Cardiac ventricle fibroblast (primary cell): ENCODE data around the gene HSD11B2.

DNA sequence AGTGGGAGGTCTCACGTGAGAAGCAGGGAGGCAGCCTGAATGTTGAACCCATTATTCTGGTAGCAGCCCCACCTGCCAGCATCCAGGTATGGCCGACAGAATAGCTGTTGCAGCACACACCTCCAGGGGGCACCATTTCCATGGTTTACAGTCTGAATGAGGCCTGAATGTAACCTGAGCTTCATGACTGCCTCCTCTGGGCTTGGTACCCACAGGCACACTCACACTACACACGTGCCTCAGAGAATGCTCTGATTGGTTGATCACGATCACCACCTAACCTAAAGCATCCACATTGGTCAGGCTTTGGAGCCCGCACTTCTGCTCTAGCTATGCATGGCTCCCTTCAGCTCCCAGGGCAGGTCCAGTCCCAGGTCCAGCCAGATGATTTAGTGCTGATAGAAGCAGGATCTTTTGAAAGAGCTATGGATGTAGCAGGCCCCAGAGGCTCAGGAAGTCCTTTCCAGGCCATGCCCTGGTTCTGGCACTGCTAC is 11.0 kb upstream of the CBFB start:
- RAMPAGE, long total RNA, result no peak

- RAMPAGE, long total RNA, result no peak
These were observed 7.5 kb downstream of the CBFB start for GRCh38 chr16:67036367-67036918.

DNA sequence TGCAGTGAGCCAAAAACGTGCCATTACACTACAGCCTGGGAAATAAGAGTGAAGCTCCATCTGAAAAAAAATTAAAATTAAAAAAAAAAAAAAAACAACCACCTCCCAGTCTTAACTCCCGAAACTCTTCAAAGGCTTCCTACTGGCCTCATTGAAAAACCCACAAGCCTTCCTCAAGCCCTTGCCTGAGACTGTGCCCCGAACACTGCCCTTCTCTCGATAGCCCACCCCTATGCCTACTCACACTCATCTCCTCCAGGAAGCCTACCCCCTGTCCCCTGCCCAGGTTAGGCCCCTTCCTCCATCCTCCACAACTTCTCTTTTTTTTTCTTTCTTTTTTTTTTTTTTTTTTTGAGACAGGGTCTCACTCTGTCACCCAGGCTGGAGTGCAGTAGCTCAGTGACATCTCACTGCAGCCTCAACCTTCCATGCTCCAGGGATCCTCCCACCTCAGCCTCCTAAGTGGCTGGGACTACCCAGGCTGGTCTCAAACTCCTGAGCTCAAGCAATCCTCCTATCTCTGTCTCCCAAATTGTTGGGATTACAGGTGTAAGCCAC is 2.9 kb upstream of the B3GNT9 start:
- RAMPAGE, long total RNA, result no peak

GRCh38 chr16:67181226-67181872 is 2.4 kb downstream of the MATCAP1 start:
- RAMPAGE, long total RNA, result no peak

DNA sequence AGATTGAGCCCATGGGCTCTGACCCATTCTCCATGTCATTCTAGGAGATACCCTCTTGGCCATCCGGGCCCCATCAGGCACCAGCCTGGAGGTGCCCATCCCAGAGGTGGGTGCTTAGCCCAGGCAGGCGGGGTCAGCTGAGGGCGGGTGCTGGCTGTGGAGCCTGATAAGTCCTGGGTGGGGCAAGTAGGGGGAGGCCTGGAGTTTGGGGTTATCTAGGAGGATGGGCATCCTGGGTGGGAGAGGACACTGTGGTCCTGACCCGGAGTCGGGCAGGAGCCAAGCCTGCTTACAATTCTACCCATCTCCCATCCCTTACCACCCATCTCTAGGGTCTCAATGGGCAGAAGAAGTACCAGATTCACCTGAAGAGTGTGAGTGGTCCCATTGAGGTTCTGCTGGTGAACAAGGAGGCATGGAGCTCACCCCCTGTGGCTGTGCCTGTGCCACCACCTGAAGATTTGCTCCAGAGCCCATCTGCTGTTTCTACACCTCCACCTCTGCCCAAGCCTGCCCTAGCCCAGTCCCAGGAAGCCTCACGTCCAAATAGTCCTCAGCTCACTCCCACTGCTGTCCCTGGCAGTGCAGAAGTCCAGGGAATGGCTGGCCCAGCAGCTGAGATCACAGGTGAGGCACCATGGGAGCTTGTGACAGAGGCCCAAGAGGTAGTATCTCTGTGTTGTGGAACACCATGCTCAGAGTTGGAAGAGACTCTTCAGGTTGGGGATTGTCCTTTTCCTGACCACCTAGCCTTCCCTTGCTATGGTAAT is 2.6 kb downstream of the E2F4 start:
- RAMPAGE, long total RNA, result no peak

DNA sequence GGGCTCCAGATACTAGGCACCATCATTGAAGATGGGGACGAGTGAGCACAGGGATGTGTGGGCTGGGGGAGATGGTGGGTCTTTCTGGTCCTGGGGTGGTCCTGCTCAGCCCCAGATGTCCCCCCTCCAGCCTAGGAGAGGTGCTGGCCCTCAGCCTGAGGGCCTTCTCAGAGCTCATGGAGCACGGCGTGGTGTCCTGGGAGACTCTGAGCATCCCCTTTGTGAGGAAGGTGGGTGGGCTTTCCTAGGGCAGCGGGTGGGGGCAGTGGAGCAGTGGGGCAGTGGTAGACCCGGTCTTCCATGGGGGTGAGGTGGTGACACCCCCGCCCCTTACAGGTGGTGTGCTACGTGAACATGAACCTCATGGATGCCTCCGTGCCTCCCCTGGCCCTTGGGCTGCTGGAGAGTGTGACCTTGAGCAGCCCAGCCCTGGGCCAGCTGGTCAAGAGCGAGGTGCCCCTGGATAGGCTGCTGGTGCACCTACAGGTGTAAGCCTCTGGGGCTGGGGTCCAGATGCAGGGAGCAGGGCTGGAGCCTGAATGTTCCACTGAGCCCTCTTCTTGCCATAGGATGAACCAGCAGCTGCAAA is 1.5 kb downstream of the ELMO3 start:
- RAMPAGE, long total RNA, result no peak

GRCh38 chr16:67202347-67203291 is 3.7 kb downstream of the ELMO3 start:
- RAMPAGE, long total RNA, result no peak

DNA sequence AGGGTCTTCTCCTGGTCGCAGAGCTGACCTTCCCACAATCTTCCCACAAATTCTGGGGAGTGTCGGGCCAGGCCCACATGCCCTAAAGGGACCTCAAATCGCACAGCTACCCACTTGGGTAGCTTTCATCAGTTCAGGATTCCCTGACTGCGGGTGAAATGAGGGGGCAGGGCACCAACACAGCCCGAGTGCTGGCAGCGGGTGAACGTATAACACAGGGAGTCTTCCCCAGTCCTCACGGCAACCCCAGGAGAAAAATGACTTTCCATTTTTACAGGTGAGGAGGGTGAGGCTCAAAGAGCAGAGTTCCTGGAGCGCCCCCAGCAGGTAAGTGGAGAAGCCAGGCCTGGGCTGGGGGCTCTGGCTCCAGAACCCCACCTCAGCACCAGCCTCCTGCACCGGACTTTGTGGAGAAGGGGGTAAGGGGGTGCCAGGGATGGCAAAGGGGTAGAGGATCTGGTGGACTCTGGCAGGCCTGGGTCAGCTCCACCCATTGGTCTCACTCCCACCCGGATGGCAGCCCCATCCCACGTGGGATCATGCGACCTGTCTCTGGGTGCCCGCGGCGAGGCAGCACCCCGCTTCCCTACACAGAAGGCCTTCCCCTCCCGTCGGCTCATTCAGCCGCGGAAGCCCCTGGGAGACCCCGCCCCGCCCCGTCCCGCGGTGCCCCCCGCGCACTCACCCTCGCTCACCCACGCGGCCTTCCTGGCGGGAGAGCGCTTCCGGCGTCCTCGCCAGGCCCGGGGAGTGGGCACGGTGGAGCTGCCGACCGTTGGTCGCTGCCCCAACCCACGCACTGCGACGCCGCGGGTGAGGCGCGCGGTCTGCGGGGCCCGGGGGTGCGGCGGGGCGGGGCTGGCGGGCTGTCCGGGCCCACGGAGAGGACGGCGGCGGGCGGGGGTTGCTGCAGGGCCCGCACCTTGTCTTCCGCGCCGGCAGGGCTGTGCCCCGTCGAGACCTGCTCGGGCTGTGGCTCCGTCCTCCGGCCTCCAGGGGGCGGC is 566 bp upstream of the PLEKHG4 start:
- RAMPAGE, long total RNA, result no peak

DNA sequence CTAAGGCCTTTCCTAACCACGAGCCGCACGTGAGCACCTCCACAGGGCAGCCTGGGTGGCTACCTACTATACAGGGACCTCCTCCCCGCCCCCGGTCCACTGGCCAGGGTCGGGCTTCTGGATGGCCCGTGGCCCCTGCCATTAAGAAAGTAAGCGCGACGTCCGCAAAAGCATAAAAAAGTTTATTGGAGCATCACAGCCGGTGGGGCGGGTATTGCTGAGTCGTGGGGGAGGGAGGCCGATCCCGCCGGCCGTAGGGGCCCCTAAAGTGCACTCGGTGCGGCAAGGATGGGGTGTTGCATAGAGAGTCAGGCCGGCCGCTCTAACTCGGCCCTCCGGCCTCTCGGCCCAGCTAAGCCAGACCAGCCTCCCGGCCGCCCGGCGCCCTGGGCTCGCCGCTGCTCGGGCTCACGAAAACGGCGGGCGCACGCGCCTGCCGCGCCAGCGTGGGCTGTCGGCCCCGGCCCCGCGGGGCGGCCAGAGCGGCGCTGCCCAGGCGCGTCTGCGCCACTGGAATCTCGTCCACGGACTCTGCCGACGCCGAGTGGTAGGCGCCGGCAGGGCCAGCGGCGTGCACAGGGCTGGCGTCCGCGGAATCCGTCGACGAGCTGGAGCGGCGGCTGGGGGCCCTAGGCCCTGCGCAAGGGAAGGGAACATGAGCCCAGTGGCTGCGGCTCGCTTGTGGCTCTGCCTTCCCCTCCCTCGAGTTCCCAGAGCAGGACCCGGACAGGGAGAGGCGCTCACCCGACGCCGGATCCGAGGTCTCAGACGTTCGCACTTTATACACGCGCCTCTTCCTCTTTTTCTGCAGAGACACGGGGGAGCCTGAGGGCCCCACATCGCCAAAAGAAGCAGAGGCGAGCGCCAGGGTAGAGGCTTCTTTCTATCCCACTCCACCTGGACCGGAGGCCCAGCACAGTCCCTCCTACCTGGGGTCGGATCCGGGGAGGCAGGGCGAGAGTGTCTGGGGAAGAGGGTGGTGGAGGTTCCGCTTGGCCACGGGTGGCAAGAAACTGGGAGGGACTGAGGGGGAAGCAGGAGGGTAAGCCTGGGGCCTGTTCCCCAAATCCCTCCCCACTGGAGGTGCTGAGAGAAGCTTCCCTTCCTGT is 1.3 kb upstream of the TPPP3 start:
- RAMPAGE, long total RNA, result no peak

GRCh38 chr16:67431047-67431877 is at the start of gene HSD11B2:
Gene HSD11B2 (plus strand): TSS chr16:67431121.
- RAMPAGE, long total RNA, result no peak

DNA sequence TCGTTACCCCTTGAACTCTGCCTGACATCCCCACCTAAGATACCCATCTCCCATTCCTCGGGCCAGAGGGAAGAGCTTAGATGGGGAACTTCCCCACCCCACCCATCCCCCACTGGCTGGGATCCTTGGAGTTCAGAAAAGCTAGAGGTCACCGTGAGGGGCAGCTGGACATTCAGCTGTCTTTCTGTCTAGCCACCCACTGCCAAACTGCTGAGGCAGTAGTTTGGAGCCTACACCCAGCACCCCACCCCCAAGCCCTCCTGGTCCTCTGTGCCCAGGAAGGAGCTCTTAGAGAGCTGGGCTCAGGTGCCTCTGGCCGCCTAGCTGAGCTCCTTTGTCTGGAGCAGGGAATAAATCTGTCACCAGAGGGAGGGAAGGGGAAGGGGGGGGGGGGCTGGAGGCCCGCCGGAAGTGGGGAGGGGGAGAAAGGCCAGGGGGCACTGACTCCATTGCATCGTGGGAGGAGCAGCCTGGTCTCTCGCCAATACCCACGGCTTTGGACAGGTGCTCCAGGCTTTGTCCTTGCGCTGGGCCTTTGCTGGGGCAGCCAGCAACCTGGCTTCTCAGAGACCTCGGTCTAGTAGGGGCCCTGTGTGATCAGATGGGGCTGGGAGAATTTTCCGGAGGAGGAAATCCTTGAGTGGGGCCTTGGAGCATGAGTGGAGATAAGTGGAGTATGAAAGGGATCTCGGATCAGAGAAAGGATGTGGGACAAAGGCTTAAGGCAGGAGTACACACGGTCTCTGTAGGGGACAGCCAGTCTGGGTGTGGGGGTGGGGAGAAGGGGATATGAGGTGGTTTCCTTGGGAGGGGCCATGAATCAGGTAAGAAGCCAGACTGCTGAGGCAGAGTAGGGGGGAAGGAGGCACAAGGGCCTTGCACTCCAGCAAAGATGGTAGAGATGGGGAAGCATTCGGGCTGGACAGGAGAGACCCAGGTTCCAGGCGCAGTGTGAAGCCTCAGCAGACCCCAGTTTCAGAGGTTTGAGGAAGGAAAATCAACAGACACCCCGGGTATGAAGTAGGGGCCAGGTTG is 1.3 kb downstream of the HSD11B2 start:
- RAMPAGE, long total RNA, result no peak

- RAMPAGE, long total RNA, result no peak
These were observed 6.7 kb downstream of the HSD11B2 start for GRCh38 chr16:67437512-67438079.

DNA sequence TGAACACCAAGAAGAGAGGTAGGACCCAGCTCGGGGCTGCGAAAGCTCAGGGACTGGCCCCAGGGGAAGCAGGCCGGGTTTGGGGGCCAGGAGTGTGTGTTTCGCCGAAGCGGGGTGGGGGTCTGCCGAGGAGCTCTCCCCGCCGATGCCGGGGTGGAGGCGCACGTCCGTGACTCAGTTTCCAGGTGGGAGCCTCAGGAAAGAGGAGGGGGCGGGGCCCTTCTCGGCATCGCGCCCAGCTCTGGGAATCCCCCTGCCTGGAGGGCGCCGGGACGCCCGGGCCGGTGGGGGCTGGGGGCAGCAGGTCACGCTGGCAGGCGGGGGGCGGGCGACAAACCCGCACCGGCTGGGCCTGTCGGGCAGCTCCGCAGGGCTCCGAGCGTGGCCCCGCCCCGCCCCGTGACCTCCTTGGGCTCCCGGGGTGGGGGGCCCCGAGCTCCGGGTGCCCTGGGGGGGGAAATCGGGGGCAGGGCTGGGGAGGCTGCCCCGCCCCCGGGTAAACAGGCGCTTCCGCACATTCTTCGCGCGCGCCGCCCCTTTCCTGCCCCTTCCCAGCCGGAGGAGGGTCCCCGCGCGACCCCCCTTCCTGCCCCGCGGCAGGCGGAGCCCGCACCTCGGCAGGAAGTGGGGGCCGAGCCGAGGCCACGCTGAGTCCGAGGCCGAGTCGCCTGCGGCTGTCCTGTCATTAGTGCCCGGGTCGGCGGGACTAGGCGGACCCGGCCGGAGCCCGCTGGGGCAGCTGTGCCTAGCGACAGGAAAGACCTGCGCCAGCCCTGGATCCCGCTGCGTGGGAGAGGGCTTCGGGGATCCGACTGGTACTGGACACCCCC is 9.2 kb downstream of the RIPOR1 start:
- RAMPAGE, long total RNA, result no peak

- RAMPAGE, long total RNA, result no peak
These were observed 14.5 kb upstream of the CTCF start for GRCh38 chr16:67547569-67548564.

DNA sequence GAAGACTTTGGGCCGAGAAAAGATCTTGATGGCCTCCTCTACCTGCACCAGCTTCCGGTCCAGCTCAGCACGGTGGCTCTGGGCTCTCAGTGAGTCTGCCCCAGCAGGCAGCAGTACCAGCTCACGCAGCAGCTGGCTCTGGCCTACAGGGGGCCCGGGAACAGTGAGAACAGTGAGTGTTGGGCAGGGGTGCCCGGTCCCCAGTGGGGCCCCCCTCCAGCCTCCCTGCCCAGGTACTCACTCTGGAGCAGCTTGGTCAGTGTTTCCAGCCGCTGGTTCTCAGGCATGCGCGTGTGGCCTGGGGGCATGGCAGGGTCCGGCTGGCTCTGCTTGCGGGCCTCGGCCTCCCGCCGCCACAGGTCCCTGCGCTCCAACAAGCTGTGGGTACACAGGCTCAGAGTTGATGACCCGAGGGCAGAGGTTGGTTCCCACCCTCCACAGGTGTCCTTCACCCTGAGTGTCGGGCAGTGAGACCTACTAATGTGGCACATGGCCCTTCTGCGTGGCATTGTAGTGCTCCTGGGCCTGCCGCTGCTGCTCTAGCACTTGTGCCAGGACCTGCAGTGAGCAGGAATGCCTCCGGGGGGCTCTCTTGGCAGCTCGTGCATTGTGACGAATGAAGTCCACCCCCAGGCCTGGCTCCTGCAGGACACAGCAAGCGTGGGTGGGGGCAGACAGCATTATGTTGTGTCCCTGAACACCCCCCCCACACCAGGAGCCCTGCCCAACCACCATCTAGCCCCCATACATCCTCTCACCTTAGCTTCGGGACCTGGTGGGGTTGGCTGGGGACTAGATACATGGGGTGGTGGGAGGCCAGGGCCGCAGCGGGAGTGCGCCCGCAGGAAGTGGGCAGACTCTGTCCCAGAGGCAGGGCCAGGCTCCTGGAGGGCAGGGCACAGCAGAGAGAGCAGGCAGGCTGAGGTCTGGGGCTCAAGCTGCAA is 2.7 kb downstream of the PARD6A start:
- RAMPAGE, long total RNA, result no peak

DNA sequence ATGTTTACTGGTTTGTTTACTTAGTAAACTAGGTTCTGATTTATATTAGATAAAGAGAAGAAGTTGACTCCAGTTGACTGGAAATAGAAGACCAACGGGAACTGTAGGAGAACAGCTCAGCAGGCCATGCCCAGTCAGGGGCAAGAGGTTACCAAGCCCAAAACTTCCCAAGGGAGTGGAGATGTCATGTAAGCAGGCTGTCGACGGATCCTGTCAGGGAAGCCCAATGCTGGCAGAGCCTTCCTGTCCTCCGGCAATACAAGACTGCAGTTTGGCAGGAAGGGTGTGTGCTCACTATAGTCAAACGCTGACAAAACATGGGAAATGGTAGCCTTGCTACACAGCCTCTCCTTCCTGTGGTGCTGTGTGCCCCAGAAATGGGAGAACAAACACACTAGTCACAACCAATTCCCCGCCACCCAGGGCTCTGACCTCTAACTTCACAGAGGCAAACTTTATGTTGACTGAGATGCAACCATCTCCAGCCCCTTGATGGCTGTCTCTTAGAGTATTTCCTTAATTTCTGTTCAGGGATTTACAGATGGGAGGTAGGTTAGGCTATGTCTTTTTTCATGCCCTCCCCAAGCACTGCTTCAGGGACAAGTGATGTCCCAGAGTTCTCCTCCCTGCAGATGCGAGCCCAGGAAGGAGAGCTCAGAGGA is 18.2 kb downstream of the C16orf86 start:
- RAMPAGE, long total RNA, result no peak

GRCh38 chr16:67685385-67686262 is 19.0 kb downstream of the C16orf86 start:
- RAMPAGE, long total RNA, result no peak

DNA sequence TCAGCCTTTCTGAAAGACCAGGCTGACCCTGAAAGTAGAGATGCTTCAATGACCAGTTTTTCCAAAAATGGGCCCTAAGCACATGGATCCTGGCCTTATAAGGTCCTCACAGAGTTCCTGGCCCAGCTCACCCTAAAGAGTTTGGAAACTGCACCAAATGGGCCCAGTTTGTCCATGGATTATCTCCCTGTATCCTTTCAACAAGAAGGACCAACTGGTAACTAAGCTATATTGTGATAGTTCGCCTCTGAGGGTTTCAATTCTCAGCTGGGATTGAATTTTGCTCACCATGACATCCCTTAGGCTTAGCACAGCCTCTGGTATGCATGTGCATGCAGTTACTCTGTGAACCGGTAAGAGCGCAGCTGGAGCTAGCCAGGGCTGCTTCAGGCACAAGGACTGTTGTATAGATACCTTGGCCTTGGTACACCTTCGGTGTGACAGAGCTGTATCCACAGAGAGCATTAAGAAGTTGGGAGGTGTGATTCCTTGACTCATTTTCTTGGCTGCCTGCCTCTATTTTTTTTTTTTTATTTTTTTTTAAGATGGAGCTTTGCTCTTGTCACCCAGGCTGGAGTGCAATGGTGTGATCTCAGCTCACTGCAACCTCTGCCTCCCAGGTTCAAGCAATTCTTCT is 2.3 kb downstream of the THAP11 start:
- RAMPAGE, long total RNA, result no peak

GRCh38 chr16:67873485-67873881 is 631 bp downstream of the EDC4 start:
- RAMPAGE, long total RNA, result no peak

DNA sequence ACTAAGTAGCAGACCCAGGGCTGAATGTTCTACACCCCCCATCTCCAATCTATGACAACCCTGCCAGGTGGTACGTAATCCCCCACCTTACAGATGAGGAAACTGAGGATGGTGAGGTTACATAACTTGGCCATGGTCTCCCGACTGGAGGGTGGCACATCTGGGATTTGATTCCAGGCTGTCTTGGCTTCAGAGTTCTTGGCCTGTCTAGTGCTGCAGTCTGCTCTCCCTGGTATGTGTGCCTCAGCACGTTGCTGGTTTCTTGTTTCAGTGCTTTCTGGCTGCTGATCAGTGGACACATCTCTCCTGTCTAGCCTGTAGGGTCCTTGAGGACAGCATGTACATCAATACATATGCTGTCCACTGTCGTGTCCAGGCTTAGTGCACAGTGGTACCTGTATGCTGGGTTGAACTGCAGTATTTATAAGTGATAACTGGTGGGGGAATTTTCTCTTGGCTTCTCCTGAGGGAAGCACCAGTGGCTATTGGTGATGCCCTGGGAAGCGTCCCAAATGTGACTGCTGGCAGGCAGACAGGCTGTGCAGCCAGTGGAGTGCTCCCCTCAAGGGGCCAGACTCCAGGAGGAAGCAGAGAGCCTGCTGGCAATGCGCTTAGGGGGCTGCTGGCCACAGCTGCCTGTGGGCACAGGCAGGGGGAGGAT is 14.4 kb downstream of the CTRL start:
- RAMPAGE, long total RNA, result no peak